Skin of body (tissue), 2 donors: ENCODE measurements around the genes ARMC12 and PI16.

GRCh38 chr6:35618870-35619344 lies 69.8 kb downstream of the FKBP5 start:
- RAMPAGE, long total RNA = no peak

- RAMPAGE, long total RNA = no peak
Measured at GRCh38 chr6:35663512-35664330, 25.0 kb downstream of the FKBP5 start.

GRCh38 chr6:35686390-35687018 lies 2.2 kb downstream of the FKBP5 start:
- RAMPAGE, long total RNA = no peak

- RAMPAGE, long total RNA = no peak
Measured at GRCh38 chr6:35687185-35687456, 1.6 kb downstream of the FKBP5 start.

DNA sequence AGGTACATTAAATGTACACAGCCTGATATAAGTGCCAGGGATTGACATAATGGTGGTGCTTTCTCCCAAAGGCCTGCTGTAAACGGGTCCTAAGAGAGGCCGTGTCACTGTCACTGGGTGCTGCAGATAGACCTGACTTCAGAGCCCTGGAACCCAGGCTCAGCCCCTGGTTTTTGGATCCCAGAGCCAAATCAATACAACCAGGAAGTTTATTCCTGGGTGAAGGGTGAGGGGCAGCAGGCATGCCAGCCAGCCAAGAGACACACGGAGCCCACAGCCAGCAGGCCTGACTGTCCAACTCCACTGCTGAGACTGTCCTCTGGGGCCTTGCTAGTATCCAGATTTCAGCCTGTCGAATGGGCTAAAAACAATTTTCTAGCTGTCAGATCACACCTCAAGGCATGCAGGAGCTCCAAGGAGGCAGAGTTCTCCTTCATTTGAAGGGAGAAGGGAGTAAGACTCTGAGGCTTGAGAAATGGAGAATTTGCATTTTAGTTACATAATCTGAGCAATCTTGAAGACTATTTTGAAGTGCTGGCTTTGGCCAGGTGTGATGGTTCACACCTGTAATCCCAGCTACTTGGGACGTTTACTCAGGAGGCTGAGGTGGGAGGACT lies 12.7 kb upstream of the ARMC12 start:
- RAMPAGE, long total RNA = no peak

- RAMPAGE, long total RNA = no peak
Measured at GRCh38 chr6:35736680-35737359, at the start of gene ARMC12. Gene ARMC12 (plus strand): TSS chr6:35737032.

GRCh38 chr6:36049545-36050204 lies 22.1 kb downstream of the MAPK14 start:
- RAMPAGE, long total RNA = no peak

DNA sequence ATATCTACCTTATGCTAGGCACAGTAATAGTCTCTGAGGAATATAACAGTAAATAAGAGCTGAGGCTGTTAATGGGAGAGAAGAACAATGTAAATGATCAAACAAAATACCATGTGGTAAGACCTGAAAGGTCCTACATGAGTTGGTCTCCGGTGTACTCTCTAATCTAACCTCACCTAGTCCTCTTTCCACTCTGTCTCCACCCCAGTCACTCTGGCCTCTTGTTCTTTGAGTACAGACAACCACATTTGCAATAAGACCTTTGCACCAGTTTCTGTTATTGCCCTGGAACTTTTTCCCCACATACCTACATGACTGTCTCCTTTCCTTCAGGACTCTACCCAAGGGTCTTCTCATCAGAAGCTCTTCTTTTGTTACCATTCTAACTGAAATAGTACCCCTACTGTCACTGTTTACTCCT lies 37.1 kb downstream of the MAPK14 start:
- RAMPAGE, long total RNA = no peak

- RAMPAGE, long total RNA = no peak
Measured at GRCh38 chr6:36067699-36068414, 40.2 kb downstream of the MAPK14 start.

GRCh38 chr6:36092527-36093373 lies 37.6 kb upstream of the MAPK13 start:
- RAMPAGE, long total RNA = no peak

DNA sequence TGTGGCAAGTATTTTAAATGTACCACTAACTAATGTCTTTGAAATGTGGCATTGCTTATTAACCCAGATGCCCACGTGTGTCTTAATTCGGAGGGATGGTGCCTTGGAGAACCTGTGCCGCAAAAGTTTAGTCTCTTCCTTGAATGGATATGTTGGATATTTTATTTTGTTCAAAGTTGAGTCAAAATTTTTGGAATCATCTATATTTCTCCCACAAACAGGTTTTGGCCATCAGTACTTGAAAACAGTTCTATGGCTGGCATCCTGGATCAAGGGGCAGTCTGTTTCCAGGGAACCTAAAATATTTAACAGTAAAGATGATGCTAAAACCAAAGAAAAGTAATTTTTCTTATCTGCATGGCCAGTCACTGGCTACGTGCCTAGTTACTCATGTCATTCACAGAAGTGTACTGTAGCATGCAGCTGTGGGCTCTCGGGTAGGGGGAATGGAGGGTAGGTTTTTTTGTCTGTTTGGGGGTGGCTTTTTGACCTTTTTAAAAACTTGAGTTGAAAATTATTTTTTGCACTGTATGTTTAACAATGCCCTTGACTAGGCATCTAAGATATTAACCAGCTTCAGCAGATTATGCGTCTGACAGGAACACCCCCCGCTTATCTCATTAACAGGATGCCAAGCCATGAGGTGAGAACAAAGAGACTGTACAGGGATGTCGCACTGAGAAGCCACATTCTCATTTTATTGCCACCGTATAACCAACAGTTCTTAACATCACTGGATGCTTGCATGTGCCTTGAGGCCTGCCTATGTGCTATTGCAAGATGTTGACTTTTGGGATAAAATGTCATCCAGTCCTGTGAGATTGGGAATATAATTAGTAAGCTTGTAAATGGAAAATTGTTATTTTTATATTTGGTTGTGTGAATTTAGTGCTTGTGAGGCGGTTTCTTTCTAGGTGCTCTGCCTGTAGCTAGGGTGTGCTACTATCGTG lies 30.4 kb upstream of the MAPK13 start:
- RAMPAGE, long total RNA = no peak

GRCh38 chr6:36114748-36115748 lies 15.3 kb upstream of the MAPK13 start:
- RAMPAGE, long total RNA = no peak

- RAMPAGE, long total RNA = no peak
Measured at GRCh38 chr6:36121423-36121771, 8.9 kb upstream of the MAPK13 start.

- RAMPAGE, long total RNA = no peak
Measured at GRCh38 chr6:36129821-36129995, 605 bp upstream of the MAPK13 start.

- RAMPAGE, long total RNA = no peak
Measured at GRCh38 chr6:36285048-36285744, 15.3 kb downstream of the PNPLA1 start.

- RAMPAGE, long total RNA = no peak
Measured at GRCh38 chr6:36319412-36319820, 17.3 kb downstream of the BNIP5 start.

DNA sequence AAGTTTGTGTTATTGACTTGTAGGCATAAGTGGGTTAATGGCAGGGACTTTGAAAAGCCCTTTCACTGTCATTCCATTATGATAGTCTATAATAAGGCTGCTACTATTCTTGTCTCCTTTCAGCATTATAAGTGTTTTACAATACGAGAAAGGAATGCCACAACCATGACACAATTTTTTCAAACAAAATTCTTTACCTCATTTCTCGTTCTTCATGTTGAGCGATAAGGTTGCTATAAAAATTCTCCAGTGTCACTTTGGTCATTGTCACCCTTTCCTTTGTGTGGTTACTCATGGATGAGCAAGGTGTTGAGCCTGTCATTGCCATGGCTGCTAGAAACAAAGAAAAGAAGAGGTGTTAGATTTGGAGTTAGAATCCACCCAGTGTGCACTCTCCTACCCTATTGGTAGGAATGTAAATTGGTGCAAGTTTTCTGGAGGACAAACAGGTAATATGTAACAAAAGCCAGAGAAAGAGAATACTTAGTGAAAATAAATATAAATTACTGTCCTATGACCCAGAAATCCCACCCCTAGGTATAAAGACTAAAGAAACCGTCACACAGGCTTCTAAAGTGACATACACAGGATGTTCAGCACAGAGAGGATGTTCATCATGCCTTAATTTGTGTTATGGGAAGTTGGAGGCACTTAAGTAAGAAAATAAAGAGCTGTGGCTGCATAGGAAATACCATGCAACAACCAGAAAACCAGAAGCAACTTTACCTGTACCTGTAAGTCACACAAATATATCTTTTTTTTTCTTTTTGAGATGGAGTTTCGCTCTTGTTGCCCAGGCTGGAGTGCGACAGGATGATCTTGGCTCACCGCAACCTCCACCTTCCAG lies 7.2 kb downstream of the STK38 start:
- RAMPAGE, long total RNA = no peak

GRCh38 chr6:36734925-36735630 lies 37.5 kb downstream of the RAB44 start:
- RAMPAGE, long total RNA = no peak

DNA sequence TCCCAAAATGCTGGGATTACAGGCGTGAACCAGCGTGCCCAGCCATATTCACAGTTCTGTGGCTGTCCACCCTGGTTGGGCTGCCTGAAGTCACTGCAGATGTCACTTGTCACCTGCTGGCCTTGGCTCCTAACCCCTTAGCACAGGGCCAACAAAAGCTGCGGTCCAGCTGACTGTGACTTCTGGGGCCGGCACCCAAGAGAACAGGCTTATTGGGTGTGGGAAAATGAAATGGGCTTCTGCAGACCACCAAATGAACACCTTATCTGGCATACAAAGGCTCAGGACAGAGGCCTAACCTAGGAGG lies 70.8 kb downstream of the CPNE5 start:
- RAMPAGE, long total RNA = no peak

DNA sequence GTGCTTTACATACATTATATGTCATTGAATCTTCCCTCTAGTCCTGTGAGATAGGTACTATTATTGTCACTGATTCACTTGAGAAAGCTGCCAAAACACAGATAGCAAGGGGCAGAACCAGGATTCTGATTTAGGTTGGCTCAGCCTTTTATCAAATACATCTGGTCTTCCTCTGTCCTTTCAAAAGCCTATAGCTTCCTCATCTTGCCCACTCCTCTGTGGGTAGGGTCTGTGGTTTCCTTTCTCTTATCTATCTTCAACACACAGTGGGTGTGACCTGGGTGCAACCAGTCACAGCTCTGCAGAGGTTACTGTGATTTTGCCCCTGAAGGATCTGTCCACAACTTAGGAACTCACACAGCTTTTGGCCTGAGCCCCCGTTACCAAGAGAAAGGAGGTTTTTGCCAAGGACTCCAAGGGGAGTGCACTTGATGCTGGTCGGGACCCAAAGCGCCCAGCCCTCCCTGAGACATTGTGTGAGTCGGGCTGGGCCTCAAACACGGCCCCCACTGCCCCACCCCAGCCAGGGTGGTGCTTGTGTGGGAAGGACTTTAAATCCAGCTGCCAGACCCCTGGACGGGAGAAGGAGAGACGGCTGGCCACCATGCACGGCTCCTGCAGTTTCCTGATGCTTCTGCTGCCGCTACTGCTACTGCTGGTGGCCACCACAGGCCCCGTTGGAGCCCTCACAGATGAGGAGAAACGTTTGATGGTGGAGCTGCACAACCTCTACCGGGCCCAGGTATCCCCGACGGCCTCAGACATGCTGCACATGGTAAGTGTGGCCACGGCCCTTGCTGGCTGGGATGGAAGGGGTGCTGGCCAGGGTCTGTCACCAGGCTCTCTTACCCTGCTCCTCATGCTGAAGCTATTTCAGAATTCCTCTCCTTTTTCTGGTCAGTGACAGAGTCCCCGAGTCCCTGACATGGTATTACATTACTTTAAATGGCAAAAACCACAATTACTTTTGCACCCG lies at the start of gene PI16:
PI16 (plus strand) TSS at position 582 of the 976 bp plus-strand sequence.
- RAMPAGE, long total RNA = no peak